SK-N-SH (cell line): Measurements from ENCODE around the genes MYOM1 and MYL12A.

CAGE:
- cytosol, long polyA plus RNA, result no peak
- long polyA plus RNA, result no peak
- nucleus, long polyA plus RNA, result no peak
These were observed 1.5 kb downstream of the MYOM1 start for GRCh38 chr18:3218351-3218643.

- RRBS, result no CpG with 5 or more reads among the region's 15 CpGs
CAGE:
- cytosol, long polyA plus RNA, result no peak
- long polyA plus RNA, result no peak
- nucleus, long polyA plus RNA, result no peak
These were observed at the start of gene MYOM1 for GRCh38 chr18:3219148-3220176. TSS of gene MYOM1 (minus strand) at chr18:3219968.

DNA sequence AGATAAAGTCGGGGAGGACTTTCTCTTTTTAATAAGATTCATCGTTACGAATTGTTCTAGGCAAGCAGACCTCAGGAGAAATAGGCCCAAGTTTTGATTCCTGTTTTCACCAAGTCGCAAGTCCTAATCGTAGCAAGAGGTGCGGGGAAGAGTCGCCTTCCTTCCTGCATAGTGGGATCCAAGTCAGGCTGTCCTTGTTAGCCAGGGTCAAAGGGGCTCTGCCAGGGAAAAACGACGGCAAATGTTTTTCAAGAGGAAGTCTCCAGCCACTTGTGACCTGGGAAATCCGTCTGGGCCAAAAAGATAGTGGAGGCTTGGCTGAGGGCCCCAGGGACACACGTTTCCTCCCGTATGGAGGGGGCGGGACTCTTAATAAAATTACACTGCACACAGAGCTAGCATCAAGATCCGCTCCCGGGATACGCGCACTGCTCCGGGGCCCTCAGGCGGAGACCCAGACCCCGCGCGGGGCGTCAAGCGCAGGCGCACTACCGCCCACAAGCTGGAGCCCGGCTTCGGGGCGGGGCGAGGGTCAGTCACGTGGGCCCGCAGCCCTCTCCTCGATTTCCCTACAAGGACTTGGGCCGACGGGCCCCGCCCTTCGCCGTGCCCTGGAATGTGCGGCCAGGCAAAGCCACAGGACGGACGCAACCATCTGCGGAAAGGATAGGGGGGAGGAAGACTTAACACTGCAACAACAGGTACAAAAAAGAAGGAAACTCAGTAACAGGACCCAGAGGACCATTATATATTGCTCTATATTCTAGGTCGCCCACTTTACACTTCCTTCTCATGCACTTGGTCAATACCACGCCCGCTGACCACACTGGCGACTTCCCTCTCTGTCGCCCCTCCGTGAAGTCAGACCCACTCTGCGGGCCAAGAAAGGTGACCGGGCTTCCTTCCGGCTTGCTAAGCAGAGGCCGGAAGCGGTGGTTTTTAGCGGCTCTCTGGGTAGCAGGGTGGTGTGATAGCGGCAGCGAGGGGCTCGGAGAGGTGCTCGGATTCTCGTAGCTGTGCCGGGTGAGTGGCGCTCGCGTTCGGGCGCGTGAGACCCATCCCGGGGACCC, at the start of gene MYL12A:
TSS of gene MYL12A (plus strand) at position 915 of the 1,070 bp plus-strand sequence.
- RRBS, result 2% methylated on average over 23 of the region's 67 CpGs
CAGE:
- cytosol, long polyA plus RNA, result start-site peak on the plus strand centred at position 940 of the sequence, 99 bp wide, 3,865 and 7,150 reads in 2 replicates
- long polyA plus RNA, result start-site peak on the plus strand centred at position 943 of the sequence, 104 bp wide, 5,772 and 5,984 reads in 2 replicates
- nucleus, long polyA plus RNA, result start-site peak on the plus strand centred at position 947 of the sequence, 97 bp wide, 962 and 5,316 reads in 2 replicates

GRCh38 chr18:3257112-3258090, 4.5 kb upstream of the MYL12B start:
- RRBS, result no CpG with 5 or more reads among the region's 2 CpGs
CAGE:
- cytosol, long polyA plus RNA, result no peak
- long polyA plus RNA, result no peak
- nucleus, long polyA plus RNA, result no peak

DNA sequence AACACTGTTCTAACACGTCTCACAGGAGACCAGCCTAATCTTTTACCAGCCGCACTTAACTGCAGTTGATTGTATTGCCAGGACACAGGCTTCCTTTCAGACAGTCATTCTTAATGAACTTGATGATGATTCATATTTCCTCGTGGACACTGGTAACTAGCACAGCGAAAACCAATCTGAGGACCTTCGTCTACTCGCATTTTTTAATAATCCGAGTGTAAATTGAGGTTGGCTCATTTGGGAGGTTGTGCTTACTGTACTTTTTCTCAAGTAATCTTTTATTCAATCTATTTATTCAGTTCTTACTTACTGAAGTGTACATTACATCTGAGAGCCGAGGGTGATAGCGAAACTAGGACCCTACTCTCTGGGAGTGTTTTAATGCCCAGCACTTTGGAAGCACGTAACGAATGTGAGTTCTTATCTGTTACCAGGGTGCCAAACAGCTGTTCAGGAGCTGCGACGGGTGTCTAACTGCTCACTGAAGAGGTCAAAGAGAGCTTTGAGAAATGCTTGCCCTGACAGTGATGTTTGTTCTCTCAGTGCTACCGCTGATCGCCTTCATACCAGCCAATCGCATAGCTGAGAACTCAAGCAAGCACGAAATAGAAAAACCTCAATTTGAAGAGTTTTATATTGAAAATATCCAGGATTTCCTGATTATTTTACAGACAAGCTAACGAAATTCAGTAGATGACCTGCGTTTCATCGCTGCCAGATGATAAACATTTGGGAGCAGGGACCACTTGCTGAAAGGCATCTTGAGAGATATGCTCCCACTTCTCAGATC, 20.9 kb downstream of the MYL12B start:
- RRBS, result no CpG with 5 or more reads among the region's 20 CpGs
CAGE:
- cytosol, long polyA plus RNA, result no peak
- long polyA plus RNA, result no peak
- nucleus, long polyA plus RNA, result no peak

- RRBS, result no CpG with 5 or more reads among the region's 22 CpGs
CAGE:
- cytosol, long polyA plus RNA, result no peak
- long polyA plus RNA, result no peak
- nucleus, long polyA plus RNA, result no peak
These were observed 35.2 kb downstream of the MYL12B start for GRCh38 chr18:3296800-3297787.

DNA sequence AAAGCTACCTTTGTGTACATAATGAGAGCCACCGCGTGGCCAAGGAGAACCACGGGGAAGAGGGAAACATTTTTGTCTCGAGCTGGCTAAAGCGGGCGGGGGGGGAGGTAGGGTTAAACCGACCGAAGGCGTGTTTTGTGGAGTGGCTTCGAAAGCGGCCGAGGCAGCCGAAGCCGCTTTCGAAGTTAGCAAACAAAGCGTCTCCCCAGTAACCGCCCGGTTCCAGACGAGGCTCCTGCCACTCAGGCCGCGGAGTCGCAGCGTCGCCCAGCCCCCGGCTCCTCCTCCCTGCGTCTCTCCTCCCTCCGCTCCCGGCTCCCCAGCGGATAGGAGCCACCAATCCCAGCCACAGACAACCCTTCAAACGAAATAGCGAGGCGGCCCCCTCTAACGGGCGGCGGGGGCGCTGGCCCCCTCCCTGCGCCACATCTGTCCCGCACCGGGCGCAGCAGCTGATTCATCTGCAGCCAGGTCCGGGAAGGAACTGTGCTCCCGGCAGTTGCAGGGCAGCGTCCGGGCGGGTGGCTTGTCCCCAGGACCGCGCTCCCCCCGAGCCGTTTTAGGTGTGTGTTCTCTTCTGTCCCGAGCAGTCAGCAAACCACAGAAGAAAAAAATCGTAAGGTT, 1.9 kb upstream of the TGIF1 start:
- RRBS, result under 1% methylated on average over 8 of the region's 51 CpGs
CAGE:
- cytosol, long polyA plus RNA, result no peak
- long polyA plus RNA, result no peak
- nucleus, long polyA plus RNA, result start-site peak on the plus strand centred at position 447 of the sequence, 236 bp wide, 14 and 12 reads in 2 replicates

DNA sequence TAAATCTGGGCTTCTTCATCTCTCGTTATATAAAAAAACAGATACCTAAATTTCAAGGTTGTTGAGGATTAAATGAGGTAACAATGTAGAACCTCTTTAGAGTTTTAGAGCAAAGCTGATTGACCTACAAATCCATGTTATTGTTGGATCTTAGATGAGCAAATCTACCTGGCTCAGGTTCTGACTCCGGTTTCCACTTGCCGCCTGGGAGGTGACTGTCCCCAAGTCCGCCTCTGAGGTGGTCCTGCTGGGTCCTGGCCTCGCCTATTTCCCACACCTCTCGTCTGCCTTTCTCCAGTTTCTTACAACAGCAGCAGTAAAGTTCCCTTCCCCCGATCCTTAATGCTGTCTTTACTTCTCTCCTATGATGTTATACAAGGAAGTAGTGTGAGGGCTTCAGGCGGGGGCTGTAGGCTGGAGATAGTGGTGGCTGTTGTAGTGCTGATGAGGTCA, 18.7 kb downstream of the TGIF1 start:
- RRBS, result no CpG with 5 or more reads among the region's 8 CpGs
CAGE:
- cytosol, long polyA plus RNA, result no peak
- long polyA plus RNA, result no peak
- nucleus, long polyA plus RNA, result no peak

- RRBS, result no CpG with 5 or more reads among the region's 7 CpGs
CAGE:
- cytosol, long polyA plus RNA, result no peak
- long polyA plus RNA, result no peak
- nucleus, long polyA plus RNA, result no peak
These were observed 45.7 kb downstream of the TGIF1 start for GRCh38 chr18:3495566-3496116.

DNA sequence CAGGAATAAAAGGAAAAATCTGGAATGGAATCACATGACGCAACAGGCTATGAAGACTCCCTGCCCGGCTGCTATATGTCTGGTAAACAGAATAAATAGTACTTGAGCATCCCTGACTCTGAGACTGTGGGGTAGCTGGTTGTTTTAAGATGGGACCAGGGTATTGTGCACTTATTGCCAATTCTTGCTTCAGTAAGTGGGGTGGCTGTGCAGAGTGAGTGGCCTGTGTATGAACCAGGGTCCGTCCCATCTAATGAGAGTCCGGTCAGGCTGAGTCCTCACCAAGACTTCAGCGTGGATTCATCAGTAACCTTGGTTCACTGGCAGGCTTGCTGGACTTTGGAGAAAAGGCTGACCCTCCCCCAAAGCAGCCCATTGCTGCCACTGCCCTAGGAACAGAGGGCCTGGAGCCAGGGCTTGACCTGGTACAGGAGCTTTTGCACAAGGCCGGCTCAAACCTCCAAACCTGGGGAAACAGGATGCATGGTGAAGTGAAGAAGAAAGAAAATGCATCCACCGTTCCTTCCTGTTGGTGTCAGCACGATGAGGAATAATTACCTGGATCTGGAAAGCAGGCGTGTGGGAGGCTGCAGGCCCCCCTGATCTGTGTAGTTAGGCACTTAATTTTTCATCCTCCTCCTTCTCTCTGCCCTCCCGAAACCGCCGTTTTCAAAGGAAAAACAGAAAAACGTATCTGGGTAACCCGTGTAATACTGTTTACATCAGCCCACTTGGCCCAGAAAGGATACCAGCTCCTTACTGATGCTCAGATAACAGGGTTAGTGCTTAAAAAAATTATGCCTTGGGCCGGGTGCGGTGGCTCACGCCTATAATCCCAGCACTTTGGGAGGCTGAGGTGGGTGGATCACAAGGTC, 147.5 kb downstream of the TGIF1 start:
- RRBS, result no CpG with 5 or more reads among the region's 17 CpGs
CAGE:
- cytosol, long polyA plus RNA, result no peak
- long polyA plus RNA, result no peak
- nucleus, long polyA plus RNA, result no peak

- RRBS, result 84% methylated on average over 3 of the region's 16 CpGs
CAGE:
- cytosol, long polyA plus RNA, result no peak
- long polyA plus RNA, result no peak
- nucleus, long polyA plus RNA, result no peak
These were observed 215.8 kb downstream of the TGIF1 start for GRCh38 chr18:3665625-3666264.

DNA sequence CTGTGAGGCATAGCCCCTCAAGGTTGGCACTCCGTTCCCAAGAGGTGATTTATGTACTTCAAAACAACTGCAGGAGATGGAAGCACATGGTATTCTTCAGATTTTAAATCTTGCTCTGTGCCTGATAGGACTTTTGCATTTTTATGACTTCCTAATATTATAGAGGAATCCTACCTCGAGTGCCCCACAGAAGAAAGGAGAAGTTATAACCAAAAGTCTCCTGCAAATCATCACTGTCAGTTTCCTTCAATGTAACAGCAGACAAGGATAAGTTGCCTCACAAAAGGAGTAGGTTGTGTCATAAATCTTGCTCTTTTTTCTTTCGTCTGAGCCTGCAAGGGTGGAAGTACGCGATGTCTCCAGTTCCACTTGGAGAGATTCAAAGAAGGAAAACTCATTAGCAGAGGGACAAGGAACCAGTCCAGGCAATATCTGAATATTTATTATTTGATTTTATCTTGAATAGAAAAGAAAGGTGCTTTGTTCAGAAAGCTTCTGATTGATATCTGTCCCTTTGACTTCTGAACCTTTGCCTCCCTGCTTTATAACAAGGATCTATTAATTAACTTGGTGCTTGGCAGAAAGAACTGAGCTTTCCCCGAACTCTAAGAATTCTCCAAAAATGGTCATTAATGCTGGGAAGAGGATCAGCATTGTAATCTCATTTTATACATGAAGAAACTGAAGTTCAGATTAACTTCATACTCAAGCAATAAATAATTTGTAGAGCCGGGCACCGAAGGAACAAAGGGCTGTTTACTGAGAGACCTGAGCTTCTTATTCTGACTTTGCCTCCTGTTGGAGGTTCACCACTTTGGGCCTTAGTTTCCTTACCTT, 272.4 kb downstream of the TGIF1 start:
- RRBS, result no CpG with 5 or more reads among the region's 8 CpGs
CAGE:
- cytosol, long polyA plus RNA, result no peak
- long polyA plus RNA, result no peak
- nucleus, long polyA plus RNA, result no peak

DNA sequence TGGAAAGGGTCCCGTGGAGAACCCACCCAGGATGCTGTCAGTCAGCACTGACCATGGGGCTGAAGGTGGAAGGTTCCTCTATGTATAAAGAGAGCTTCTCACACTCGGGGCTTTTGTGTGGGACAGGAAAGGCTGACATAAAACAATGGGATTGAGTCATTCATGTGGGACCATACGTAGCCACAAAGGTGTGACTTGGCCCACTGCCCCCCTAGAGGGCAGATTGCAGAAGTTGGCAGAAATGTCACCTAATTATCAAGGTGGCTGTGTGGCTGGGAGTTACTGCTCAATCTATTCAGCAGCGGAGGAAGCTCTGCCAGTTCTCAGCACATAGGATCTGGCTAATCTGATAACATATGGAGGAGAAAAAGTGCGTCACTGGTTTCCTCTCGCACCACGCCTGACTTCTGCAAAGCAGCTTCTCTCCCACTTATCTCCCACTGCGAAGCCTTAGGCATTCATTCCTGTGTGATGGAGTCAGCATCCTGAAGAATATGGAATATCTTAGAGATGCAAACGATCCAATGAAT, 344.6 kb downstream of the TGIF1 start:
- RRBS, result no CpG with 5 or more reads among the region's 9 CpGs
CAGE:
- cytosol, long polyA plus RNA, result no peak
- long polyA plus RNA, result no peak
- nucleus, long polyA plus RNA, result no peak

DNA sequence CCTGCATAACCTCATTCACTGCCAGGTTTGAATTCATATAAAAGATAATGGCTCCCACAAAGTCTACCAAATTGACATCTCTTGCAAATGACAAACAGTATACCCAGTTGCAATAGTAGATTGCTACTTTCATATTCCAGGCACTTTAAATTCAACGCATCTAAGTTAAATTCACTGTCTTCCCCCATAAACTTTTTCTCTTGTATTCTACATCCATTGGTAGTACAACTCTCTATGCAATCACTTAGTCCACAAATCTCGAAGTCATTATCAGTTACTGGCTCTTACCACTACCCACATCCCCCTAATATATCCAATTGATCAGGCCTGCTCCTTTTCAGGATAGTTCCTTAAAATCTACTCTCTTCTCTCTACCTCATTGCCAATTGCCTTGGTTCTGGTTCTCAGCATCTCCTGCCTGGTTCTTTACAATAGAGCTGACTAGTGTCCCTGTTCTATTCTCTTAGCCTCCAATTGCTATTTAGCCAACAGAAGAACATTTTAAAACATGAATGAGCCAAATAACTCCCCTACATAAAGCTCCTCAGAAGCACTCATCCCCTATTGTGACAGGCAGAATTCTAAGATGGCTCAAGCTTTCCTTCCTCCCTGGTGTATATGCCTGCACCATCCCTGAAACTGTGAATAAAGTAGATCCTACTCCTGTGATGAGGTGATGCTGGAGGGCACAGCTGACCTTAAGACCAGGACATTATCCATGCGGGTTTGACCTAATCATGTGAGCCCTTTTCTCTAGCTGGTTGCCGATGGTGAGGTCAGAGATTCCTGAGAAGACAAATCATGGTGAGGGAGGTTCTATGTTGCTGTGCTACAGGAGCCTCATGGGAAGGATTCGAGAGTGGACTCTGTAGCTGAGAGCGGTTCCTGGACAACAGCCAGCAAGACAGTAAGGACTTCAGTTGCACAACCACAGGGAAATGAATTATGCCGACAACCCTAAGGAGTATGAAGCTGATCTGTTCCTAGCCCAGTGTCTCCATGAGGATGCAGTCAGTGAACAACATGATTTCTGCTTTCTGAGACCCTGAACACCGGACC, 80.7 kb downstream of the EPB41L3 start:
- RRBS, result no CpG with 5 or more reads among the region's 8 CpGs
CAGE:
- cytosol, long polyA plus RNA, result no peak
- long polyA plus RNA, result no peak
- nucleus, long polyA plus RNA, result no peak

DNA sequence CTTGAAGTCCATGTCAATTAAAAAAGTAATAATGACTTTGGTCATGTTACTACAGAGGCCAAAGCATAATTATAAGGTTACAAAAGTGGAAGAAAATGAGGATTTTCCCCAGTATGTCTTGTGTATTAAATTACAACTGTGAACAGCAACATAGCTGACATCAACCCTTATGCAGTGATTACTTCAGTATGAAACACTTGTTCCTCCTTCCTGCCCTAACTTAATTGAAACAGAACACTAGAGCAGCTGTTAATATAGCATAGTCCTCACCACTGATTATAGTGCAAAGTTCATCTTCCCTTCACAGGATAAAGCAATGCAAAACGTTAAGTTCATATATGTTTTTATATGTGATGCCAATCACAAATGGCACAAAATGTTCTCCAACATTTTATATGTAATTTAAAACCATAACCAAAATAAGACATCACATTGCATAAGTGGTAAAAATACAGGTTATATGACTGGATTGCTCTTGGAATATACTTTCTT, 29.8 kb downstream of the EPB41L3 start:
- RRBS, result no CpG with 5 or more reads among the region's 1 CpG
CAGE:
- cytosol, long polyA plus RNA, result no peak
- long polyA plus RNA, result no peak
- nucleus, long polyA plus RNA, result no peak

DNA sequence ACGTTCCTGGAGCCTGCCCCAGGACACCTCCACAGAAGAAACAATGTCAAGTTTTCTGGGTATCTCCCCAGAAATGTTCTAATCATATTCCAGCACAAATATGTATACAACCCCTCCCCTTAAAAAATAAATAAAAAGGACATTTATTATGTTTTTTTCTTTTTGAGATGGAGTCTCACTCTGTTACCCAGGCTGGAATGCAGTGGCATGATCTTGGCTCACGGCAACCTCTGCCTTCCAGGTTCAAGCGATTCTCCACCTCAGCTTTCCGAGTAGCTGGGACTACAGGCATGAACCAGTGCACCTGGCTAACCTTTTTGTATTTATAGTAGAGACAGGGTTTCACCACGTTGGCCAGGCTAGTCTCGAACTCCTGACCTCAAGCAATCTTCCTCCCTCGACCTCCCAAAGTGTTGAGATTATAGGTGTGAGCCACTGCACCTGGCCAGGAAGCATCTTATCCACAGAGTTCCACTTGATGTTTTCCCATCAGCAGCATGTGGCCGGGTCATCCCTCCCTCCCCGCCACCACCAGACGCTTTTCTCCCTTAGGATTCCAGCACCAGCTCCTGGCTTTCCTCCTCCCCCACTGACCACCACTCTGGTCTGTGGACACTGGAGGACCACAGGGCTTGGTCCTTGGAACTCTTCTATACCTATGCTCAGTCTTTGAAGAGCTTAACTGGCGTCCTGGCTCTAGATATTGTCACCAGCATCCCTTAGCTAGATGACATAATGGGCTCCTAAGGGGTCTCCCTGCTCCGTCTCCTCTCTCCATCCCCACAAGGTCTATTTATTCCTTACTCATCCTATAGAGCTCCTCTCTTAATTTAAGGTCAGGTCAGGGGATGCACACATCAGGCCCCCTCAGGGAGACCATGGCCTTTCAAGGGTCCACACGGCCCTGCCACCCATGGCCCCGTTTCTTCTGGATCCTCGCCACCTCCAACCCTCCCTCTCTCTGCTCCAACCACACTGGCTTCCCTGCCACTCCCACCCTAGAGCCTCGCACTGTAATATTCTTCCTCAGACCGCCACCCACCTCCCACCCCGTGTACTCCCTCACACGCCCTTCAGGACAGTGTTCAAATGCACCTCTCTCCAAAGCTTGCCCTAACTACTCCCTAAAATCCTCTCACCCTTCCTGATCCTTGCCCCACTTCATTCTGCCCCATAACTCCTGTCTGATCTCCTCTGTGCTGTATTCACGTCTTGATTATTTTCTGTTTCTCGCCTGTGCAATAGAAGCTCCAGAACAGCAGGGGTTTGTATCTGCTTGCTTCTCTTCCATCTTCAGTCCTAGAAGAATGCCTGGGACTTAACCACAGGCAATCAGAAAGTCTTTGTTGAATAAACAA, 26.0 kb downstream of the EPB41L3 start:
- RRBS, result no CpG with 5 or more reads among the region's 21 CpGs
CAGE:
- cytosol, long polyA plus RNA, result no peak
- long polyA plus RNA, result no peak
- nucleus, long polyA plus RNA, result no peak

GRCh38 chr18:6254945-6255722, 159.6 kb downstream of the L3MBTL4 start:
- RRBS, result no CpG with 5 or more reads among the region's 5 CpGs
CAGE:
- cytosol, long polyA plus RNA, result no peak
- long polyA plus RNA, result no peak
- nucleus, long polyA plus RNA, result no peak

GRCh38 chr18:6375008-6375497, 39.7 kb downstream of the L3MBTL4 start:
- RRBS, result no CpG with 5 or more reads among the region's 12 CpGs
CAGE:
- cytosol, long polyA plus RNA, result no peak
- long polyA plus RNA, result no peak
- nucleus, long polyA plus RNA, result no peak

DNA sequence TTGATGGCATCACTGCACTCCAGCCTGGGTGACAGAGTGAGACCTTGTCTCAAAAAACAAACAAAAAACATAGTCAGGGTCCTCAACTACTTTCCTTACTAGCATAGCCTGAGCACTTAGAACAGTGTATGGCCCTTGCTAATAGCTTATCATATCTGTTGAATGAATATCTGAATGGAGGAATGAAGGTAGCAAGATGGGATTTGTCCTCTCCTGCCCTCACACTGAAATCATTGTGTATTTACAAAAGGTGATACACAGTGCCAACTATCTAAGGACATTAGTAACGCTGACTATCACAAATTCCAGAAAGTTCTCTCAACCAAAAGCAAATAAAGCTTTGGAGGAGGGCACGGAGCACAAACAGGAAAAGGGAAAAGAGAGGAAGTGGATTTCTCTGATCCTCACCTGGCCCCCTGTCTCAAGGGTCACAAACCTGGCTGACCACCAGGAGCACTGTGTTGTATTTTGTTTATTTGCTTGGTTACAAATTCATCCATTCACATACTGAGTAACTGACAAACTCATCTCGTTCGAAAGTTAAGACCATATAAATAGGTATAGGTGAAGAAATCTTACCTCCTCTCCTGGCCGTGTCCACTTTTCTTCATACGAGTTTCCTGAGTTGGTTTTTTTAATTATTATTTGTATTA, 37.9 kb downstream of the L3MBTL4 start:
- RRBS, result no CpG with 5 or more reads among the region's 6 CpGs
CAGE:
- cytosol, long polyA plus RNA, result no peak
- long polyA plus RNA, result no peak
- nucleus, long polyA plus RNA, result no peak

DNA sequence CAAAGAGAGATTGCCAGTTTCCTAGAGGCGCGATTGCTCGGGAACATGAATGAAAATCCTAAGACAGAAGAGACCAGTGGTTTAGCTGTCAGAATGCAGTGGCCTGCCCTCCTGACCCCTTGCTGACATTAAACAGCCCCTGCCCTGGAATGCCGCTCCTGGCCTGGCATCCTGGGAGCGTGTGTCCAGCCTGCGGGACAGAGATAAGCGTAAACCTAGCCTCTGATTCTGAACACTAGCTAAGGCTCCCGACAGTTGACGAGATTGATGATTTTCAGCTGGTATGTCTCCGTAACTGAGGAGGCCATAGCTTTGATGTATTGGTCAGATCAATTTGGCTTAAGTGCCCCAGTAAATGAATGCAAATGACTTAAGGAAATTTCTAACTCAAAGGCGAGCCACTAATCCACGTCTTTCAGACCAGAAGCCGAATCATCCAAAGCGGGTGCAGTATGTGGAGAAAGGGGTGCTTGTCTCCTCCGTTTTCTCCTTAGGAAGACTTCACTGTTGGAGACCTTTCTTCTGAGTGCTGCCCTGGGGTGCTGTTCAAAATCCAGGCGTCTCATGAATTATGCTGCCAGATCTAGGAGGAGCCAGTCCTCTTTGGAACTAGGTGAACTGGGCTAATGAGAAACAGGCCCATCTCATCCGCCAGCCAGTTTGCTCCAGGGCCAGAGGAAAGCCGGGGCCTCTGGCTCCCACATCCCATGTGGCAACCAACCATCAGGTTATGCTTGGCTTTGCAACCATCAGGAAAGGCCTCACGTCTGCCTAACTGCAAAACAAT, 142.5 kb upstream of the L3MBTL4 start:
- RRBS, result no CpG with 5 or more reads among the region's 19 CpGs
CAGE:
- cytosol, long polyA plus RNA, result no peak
- long polyA plus RNA, result no peak
- nucleus, long polyA plus RNA, result no peak